ENCODE data around the genes SERPINB5, SERPINB12 and DSEL.

DNA sequence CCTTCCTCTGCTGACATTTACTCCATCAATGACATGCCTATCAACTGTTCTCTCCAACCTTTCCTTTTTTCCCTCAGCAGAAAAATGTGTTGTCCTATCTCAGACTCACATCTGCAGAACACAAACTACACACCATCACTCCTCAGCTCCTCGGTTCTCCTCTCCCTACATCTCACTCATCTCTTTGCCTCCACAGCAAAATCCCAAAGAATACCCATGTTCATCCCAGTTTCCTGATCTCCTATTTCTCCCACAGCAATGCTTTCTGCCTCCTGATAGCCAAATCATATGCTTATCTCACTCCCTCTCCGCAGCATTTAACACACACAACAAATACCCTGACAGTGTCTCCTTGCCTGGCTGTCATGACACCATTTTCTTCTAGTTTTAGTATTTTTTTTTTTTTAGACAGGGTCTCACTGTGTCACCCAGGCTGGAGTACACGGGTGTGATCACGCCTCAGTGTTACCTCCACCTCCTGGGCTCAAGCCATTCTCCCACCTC is 4.2 kb downstream of the VPS4B start:
- PRO-cap: no peak

DNA sequence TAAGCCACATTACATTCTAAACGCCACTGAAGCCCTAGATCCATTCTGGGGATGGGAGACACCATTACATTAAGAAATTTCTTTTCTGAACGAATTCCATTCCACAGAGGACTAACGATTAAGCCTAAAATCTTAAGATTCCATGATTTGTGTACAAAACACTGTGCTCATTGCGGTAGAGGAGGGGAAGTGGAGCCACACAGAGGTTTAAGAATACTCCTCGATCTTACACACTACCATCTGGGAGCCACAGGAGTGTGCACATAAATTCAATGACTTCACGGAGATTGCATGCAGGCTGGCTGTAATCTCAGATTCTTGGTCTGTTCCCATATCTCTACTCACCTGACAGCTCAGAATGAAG is 822 bp downstream of the VPS4B start:
- PRO-cap: no peak

DNA sequence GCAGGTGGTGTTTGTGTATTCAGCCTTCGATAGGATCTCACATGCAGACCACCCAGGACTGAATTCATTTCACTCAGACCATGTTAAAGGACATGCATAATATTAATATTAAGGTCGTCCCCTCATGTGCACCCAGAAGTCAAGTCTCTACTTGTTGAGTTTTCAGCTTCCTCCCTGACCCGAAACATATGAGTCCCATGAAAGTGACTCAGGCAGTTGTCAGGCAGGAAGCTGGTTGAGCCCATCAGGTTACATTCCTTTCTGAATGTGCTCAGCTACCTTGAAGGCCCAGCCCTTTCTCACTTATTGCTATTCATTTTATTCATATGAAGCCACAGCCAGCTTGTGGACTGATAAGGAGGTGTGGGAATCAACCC is 5.1 kb upstream of the VPS4B start:
- PRO-cap: no peak

DNA sequence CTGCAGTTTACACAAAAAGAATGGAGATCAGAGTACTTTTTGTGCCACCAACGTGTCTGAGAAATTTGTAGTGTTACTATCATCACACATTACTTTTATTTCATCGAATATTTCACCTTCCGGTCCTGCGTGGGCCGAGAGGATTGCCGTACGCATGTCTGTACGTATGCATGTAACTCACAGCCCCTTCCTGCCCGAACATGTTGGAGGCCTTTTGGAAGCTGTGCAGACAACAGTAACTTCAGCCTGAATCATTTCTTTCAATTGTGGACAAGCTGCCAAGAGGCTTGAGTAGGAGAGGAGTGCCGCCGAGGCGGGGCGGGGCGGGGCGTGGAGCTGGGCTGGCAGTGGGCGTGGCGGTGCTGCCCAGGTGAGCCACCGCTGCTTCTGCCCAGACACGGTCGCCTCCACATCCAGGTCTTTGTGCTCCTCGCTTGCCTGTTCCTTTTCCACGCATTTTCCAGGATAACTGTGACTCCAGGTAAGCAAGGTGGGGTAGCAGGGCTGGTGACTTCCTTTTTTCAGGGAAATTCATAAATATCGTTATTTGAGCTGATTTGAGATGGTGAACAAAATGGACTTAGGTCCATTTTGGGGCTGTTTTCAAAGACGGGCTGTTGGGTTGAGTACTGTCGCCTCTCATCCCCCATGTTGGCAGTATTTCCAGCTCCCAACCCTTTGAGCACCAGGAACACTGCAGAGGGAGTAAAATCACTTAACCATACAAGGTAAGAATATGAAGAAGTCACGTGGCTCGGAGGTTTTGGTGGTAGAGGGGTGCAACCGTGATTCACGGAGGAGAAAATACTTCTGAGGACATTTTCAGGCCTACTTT is at the start of gene SERPINB5:
Gene SERPINB5 (plus strand): TSS at position 394 of the 835 bp plus-strand sequence.
- PRO-cap: no peak

DNA sequence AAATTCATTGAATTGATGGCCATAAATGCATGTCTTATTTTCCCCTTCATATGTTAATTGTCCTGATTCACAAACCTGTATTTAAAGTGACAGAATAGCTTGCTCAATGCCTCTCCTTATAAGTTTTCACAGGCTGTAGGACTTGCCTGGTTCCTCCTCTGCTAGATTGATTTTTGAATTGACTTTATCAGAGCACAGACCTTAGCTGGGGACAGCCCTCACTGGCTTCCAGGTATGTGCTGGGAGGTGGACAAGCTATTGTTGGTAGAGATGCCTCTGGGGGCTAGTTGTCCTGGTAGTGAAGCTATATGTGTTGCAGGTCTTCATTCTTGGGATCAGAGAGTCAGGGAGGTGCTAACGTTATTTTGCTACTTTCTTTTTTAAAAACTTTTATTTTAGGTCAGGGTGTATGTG is at the start of gene SERPINB12:
Gene SERPINB12 (plus strand): TSS at position 109 of the 414 bp plus-strand sequence.
- PRO-cap: no peak

DNA sequence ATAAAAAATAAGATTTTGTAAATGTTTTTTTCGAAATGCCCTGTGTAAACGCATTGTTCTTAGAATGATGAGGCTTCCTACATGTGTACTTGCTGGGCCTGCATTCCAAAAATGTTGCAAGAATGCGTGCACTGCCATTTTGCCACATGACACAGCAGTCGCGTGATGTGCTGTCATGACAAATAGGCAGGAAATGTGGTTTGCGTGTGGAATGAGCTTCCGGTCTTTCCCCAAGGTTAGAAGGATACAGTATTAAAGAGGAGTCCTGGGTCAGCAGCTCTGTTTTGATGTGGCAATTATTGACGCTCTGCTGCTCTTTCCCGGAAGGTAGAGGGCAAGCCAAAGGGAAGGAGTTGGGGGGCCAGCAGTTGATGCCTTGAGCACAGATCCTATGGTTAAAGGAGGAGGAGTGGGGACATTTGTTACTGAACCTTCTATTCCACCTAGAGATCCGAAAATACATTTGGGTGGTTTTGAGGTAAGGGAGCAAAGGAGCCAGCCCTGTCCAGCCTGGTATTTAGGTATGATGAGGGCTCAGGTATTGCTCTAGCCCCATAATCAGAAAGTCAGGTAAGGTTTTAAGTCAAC is 18.0 kb upstream of the SERPINB2 start:
- PRO-cap: no peak

- PRO-cap: no peak
Measured at GRCh38 chr18:66005042-66005535, 254.3 kb downstream of the CDH7 start.

GRCh38 chr18:67515608-67516459 is 686 bp downstream of the DSEL start:
- PRO-cap: unidirectional peak, plus-strand start at chr18:67515993

DNA sequence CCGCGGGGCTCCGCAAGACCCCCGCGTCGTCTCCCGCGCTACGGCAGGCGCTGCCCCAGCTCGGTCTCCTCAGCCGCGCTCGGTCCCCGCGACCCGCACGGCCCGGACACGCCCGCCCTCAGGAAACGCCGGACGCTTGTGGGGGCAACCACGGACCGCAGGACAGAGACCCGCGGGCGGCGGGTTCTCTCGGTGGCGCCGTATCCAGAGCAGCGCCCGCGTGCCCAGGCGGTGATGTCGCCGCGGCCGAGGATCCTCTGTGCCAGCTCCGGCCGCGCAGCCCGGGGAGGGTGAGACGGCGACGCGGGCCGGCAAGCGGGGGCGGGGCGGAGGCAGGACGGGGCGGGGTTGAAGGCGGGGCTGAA is at the start of gene DSEL:
Gene DSEL (minus strand): TSS at position 261 of the 365 bp plus-strand sequence.
- PRO-cap: bidirectional peak, plus-strand start outside the sequence, minus-strand start at position 259 of the sequence

GRCh38 chr18:67597864-67598278 is 81.4 kb upstream of the DSEL start:
- PRO-cap: no peak

- PRO-cap: no peak
Measured at GRCh38 chr18:68984285-68984638, 186.4 kb downstream of the CCDC102B start.

DNA sequence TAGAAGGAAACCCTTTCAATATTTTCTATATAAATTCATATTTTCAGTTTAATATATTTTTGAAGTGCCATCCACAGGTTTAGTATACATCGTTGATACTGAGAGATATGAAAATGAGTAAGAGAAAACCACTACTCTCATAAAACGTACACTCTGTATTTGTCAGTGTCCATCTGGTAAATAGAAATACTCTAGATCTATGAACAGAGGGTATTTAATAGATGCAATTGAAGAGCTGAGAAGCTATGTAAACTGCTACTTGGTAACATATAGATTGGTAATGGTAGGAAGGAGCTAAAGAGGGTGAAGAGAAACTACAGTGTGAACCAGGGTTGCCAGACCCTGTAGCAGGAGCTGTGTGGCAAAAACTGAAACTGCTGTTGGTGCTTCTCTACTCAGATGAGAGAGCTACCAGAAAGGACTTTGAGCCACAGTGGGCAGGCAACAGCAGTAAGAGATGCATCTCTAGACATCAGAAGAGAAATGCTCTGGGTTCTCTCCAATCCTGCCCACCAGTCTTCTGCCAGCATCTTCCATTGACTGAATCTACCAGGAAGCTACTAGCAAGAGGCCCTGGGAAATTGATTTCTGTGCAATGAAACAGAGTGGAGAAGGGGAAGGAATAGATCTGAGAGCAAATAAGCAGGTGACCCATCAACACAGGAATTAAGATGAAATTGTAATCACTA is 187.5 kb downstream of the CCDC102B start:
- PRO-cap: no peak

DNA sequence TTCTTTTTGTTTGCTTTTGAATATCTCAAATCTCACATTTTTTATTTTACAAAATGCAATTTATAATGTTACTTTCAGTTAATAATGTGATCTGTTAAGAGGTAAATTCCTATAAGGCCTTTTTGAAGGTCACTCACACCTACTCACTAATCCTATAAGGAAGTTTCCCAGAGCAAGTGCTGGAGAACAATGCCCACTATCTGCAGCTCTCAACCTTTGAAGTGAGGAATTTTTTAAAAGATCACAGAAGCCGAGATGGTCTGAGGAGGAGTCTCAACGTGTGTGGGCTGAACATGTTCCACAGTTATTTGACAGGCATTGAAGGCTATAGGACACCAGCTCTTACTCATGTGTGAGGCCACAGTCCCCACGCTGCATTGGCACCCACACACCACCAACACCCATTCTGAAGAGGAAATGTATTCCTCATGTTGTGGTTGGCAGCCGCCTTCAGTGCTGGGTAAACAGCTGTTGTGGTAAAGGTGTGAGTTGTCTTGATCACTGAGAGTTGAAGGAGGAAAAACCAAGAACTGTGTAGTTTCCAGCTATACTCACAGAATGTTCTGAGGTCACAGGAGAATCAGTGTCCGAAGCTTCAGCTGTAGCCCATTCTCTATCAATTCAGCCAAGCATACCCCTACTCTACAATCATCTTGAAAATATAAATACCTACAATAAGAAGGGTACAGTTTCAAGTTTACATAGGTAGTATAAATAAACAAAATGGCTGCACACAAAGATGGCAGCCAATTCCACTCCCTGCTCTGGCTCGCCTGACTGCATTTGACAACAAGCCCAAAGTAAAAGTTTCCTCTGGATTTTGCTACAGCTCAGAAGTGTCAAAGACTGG is 12.3 kb downstream of the CD226 start:
- PRO-cap: unidirectional peak, plus-strand start at position 504 of the sequence

DNA sequence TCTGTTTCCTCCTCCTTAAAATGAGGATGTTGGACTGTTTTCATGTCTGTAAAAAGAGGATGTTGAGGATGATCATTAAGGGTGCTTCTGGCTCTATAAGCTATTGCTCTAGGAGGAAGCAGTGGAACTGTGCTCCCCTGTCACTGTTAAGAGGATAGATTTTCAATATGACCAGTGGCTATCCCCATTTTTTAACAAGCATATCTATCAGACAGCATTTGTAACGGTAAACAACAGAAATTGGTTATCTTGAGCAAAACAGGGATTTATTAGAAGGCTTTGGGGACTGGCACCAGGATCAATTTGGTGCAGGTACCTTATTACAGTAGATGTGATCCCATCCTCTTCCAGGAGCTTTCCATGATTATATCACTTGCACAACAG is 3.4 kb upstream of the SOCS6 start:
- PRO-cap: no peak

DNA sequence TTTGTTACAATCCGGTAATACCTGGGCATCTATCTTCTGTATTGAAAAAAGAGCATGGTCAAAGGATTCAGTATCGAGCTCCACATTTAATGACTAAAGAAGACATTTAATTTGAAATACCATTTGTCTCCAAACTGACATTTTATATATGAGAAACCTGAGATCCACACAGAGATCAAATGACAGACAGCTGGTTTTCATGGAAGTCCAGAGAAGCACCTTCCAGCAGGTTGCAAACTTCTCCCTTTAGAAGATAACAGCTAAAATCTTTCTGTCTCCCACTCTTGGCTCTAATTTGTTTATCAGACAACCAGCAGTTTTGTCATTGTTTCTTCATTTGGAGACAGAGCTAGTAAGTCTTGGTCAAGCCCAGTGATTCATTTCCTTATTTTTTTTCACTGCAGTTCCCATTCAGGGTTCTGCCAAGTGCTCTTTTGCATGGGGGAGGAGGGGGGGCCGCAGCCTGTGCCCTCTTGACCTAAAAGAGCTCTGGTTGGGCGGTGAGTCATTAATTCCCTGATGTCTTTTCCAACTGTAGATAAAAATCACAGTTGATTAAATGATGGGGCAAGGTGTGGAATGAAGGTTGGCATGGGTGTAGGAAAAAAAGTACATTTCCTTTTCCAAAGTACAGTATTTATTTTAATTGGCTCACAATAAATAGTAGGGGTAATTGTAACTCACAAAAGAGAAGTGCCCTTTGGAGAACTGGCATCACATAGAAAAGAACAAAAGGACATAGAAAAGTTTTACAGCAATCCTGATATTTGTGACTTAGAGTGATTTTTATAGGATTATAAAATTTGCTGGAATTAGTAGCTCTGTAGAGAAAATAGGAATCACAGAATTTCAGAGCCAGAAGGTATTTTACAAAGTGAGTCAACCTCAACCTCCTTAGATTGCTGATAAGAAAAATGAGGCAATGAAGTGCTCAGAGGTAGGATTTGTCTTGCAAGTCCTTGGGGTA is 133.3 kb downstream of the SOCS6 start:
- PRO-cap: no peak

GRCh38 chr18:73690110-73690583 is 457.5 kb downstream of the FBXO15 start:
- PRO-cap: no peak

- PRO-cap: bidirectional peak, plus-strand start at chr18:74064718, minus-strand start at chr18:74064611
Measured at GRCh38 chr18:74064365-74064831, 83.2 kb downstream of the FBXO15 start.

- PRO-cap: no peak
Measured at GRCh38 chr18:74260682-74261674, 30.8 kb downstream of the CYB5A start.

DNA sequence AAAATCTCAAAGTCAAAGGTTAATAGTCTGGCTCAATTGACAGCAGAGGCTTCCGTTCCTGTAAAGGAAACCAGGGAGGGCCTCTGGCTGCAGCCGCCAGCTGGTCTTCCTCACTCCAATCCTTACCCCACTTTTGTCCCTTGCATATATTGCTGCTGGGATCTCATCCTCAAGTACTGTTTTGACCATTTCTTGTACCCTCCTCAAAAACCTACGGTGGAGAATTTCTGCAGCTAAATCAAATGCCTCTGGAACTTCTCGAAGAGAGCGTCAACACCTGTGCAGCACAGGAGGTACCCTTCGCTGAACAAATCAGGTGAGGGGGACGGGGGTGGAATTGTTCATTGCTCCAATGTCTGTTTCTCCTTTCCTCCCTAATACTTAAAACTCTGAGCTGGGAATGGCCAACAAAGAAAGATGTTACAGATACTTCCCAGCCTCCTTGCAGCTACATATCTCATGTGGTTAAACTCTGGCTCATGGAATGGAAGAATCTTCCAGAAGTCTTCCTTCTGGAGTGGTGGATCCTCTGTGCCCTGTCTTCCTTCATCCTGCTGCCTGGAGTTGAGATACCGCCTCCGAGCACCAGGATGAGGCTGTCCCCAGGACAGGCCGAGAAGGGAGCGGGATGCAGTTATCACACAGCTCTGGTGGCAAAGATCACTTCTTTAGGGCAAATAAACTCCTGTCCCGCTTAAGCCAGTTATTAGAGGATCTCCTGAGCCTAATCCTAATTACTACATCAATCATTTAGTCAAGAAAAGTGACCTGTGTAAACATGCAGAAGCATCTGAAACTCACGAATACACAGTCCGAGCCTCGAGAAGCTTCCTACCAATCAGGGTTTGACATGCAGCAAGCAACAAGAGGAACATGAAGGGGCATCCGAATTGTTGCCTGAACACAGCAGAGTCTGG is 16.7 kb downstream of the CYB5A start:
- PRO-cap: no peak

GRCh38 chr18:74282435-74283508 is 9.0 kb downstream of the CYB5A start:
- PRO-cap: no peak

All from paraaortic lymph node (tissue), 1 donor.